SP-49 (cell line): ENCODE measurements around the genes ADAD1, HSPA4L and C4orf33.

DNA sequence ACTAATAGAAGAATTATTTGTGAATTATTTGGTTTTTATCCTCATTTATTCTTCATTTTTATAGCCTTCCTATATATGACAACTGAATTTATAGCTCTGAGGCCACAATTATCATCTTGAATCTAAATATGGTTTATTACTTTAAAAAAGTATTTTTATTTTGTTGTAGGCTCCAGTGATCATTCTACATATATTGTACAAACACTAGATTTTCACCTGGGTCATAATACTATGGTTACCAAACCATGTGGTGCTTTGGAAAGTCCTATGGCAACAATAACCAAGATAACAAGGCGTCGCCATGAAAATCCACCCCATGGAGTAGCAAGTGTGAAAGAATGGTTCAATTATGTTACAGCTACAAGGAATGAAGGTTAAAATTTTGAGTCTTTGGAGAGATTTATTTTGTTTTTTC, 25.2 kb upstream of the ADAD1 start:
- PRO-cap, result no peak

GRCh38 chr4:122378674-122379077, at the start of gene ADAD1:
TSS of gene ADAD1 (plus strand) at chr4:122379011.
- PRO-cap, result no peak

- PRO-cap, result no peak
These were observed 46.7 kb downstream of the SPRY1 start for GRCh38 chr4:123443333-123443753.

- PRO-cap, result no peak
These were observed 150.1 kb downstream of the SPRY1 start for GRCh38 chr4:123546567-123547200.

GRCh38 chr4:123553985-123554725, 157.6 kb downstream of the SPRY1 start:
- PRO-cap, result no peak

DNA sequence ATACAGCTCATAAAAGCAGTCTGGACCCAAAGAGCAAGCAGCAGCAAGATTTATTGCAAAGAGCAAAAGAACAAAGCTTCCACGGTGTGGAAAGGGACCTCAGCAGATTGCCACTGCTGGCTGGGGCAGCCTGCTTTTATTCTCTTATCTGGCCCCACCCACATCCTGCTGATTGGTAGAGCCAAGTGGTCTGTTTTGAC, 85.7 kb upstream of the FAT4 start:
- PRO-cap, result no peak

DNA sequence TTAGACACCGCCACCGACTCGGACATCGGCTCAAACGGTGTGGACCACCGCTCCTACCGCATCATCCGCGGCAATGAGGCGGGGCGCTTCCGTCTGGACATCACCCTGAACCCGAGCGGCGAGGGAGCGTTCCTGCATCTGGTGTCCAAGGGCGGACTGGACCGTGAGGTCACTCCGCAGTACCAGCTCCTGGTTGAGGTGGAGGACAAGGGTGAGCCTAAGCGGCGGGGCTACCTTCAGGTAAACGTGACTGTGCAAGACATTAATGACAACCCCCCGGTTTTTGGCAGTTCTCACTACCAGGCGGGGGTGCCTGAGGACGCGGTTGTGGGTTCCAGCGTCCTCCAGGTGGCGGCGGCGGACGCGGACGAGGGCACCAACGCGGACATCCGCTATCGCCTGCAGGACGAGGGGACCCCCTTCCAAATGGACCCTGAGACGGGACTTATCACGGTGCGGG, 2.2 kb downstream of the FAT4 start:
- PRO-cap, result no peak

DNA sequence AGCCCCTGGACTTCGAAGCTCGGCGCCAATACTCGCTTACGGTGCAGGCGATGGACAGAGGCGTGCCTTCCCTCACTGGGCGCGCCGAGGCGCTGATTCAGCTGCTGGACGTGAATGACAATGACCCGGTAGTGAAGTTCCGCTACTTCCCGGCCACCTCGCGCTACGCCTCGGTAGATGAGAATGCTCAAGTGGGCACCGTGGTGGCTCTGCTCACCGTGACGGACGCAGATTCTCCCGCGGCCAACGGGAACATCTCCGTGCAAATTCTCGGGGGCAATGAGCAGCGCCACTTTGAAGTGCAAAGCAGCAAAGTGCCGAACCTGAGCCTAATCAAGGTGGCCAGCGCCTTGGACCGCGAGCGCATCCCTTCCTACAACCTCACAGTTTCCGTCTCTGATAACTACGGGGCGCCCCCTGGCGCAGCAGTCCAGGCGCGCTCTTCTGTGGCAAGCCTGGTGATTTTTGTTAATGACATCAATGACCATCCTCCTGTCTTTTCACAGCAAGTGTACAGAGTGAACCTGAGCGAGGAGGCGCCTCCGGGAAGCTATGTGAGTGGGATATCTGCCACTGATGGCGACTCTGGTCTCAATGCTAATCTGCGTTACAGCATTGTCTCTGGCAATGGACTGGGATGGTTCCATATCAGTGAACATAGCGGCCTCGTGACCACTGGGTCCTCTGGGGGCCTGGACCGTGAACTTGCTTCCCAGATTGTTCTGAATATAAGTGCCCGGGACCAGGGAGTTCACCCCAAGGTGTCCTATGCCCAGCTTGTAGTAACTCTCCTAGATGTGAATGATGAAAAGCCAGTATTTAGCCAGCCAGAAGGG, 2.8 kb downstream of the FAT4 start:
- PRO-cap, result no peak

GRCh38 chr4:126954468-126955498, 678.0 kb upstream of the INTU start:
- PRO-cap, result no peak

GRCh38 chr4:127781618-127782452, at the start of gene HSPA4L:
TSS of gene HSPA4L (plus strand) at chr4:127782322.
- PRO-cap, result bidirectional peak, plus-strand start at chr4:127782322, minus-strand start at chr4:127782172

DNA sequence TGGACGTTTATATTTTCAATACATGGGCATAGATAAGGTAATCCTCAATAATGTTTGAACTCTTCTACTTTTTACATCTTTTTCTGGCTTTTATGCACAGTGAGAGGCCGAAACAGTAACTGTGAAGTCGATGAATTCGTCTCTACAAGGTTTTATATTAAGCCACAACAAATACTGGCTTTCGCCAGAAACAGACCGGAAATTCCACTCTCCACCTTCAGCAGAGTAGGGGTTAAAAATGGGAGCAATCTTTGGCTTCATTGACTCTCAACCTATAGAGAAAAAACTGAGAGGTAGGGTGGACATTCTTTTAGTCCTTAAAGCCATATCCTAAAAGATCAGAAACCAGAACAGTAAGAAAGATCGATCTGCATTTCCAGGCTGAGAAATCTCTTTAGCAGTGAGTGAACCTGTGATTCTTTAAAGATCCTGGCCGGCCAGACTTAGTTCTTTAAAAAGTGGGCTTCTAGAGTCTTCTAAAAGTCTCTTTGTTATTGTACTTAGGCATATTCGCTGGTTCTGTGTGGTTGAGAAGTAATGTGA, 1.9 kb downstream of the HSPA4L start:
- PRO-cap, result no peak

DNA sequence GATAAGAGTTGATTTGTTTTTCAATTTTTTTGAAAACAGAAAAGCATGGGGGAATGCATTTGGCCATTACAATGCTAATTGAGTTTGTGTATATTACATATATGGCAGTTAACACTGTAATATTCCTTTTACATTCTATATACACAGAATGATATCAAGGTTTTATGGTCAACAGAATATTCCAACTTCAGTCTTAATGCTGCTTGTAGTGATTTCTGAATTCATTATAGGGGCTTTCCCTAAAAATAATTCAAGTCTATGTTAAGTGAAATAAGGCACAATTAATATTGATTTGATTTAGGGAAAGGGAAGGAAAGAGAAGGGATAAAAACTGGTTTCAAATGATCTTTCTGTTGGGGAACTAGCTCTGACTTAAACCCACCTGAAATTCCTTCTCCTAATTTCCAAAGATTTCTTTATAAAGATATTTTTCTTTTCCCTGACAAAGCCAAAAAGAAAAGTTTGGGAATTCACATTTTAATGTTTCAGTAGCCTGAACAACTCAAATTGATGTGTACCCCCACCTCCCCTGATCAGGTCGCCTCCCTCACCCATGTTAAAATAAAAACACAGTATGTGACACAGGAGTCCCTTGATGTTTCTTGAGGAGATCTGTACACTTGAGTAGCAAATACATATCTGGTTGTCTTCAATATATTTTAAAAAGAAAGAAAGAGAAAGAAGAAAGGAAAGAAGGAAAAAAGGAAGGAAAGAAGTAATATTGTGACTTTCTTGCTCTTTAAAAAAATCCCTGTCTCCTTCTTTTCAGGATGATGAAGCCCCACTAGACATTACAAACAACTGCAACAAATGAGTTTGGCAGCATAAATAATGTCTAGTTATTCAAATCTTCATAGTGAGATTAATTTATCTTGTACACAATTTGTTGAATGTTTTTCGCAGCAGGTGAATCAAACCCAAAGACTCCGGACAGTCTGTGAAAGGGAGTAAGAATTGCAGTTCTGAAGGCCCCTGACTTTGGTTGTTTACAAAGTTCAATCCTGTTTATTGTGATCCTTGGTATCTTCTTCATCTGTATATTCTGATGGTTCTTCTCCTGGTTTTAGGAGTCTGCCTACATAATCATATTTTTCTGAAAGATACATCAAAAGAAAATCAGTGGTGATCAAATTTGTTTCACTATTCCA, 16.9 kb downstream of the PGRMC2 start:
- PRO-cap, result no peak

DNA sequence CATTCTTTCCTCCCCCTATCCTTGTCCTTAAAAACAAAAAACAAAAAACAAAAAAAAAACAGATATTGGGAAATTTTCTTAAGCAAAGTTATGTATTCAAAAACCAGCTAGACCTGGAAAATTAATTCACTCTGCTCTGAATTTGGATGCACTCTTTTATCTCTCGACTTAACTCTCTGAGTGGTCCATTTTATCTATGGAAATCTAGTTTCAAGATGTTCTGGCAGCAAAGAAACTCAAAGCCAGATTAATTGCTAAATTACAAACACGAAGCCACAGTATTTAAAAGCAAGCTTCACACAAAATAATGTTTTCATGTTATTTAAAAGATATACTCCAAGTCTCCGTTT, 106.8 kb upstream of the PGRMC2 start:
- PRO-cap, result no peak

- PRO-cap, result no peak
These were observed 240.0 kb upstream of the JADE1 start for GRCh38 chr4:128569449-128569859.

DNA sequence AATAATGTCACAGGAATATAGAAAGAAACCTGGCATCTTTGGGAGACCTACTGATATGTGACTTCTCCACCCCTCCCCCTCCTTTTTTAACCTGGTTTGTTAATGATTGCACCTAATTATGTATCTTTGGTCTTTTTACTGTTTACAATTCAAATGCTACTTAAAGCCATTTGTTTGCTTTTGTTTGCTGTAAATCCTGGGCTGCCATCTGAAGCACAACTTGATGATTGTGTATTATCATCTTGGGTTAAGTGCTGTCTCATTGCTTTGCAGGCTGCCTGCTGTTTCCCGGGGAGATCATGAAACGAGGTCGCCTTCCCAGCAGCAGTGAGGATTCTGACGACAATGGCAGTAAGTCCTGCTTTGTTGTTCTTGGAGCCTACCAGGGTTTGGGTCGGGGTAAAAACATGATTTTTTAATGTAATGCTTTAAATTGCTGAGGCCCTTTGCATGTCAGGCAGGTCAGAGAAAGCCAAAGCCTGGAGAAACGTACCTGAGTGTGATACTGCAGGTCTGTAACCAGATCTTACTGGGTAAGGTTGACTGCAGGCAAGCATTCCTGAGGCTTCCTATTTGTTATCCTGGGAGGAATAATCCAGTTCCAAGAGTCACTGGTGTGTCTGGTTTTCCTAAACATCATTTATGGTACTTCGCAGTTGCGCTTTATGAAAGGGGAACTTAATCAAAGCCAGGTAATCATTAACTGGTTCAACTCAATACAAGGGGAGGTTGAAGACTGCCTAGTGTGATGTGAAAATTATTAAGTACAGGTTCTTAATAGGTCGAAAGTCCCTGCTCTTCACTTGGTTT, 22.2 kb downstream of the JADE1 start:
- PRO-cap, result no peak

GRCh38 chr4:128870897-128871312, 61.4 kb downstream of the JADE1 start:
- PRO-cap, result no peak

- PRO-cap, result no peak
These were observed 63.2 kb downstream of the JADE1 start for GRCh38 chr4:128872485-128873273.

GRCh38 chr4:128918876-128919322, 109.4 kb downstream of the JADE1 start:
- PRO-cap, result no peak

- PRO-cap, result no peak
These were observed at the start of gene C4orf33 for GRCh38 chr4:129095884-129096877. TSS of gene C4orf33 (plus strand) at chr4:129096152.

GRCh38 chr4:130013682-130014191, 917.8 kb downstream of the C4orf33 start:
- PRO-cap, result no peak